Heart (tissue), 3 donors: ENCODE data around the genes TRUB1 and PNLIP.

DNA sequence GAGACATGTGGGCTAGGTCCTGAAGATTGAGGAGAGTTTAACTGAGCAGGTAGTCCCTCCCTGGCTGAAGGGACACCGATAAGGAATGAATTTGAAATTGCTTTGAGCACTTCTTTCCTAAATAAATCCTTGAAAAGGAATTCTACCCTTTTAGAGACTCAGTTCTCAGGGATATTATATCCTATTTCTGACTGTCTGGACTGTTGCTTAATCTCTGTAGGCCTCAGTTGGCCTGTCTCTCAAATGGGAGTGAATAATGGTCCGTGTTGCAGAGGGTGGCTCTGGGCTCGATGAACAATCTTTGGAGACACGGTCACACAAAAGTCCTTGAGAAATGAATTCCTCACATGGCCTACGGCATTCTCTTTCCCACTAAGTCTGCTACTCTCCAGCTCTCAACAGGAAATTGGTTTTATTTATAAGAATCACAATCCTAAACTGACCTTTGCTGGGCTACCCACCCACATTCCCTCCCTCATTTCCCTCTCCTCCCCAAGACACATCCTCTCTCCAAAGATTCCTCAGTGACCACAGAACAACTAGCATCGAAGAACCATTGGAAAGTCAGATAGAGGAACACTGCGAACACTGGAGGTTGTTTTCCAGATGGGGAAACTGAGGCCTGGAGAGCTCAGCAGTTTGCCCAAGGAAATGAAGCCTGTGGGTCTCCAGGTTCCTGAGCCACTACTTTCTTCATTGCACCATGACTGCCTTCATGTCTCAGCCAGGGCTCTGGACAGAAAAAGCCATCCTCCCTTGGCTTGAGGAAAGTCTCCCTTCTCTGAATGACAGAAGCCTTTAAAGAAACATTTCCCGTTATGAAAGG lies 4.7 kb downstream of the AFAP1L2 start:
- RAMPAGE, long total RNA, 2 experiments, result no peak in any of the 2 experiments

DNA sequence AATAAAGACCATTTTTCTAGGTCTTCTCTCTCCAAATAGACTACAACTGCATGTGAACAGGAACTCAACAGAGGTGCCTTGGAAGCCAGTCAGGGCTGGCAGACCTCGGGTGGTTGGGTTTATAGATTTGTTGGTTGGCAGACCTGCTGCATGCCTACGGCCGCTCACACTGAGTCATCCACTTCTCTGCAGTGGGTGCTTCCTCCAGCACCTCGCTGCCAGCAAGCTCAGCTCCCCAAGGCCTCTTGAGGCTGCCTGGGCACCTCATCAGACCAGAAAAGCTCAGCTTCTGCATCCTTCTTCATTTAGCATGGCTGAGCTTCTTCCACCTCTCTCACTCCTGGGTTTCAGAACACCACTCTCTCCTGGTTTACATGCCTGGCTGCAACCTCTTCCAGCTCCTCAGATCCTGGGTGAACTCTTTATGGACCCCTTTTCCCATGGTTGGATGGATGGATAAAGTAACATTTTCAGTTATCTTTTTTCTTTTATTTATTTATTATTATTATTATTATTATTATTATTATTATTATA lies 9.2 kb upstream of the AFAP1L2 start:
- RAMPAGE, long total RNA, 2 experiments, result no peak in any of the 2 experiments

- RAMPAGE, long total RNA, 2 experiments, result no peak in any of the 2 experiments
Measured at GRCh38 chr10:114515339-114515988, 111.2 kb upstream of the AFAP1L2 start.

GRCh38 chr10:114519184-114519772 lies 115.0 kb upstream of the AFAP1L2 start:
- RAMPAGE, long total RNA, 2 experiments, result no peak in any of the 2 experiments

DNA sequence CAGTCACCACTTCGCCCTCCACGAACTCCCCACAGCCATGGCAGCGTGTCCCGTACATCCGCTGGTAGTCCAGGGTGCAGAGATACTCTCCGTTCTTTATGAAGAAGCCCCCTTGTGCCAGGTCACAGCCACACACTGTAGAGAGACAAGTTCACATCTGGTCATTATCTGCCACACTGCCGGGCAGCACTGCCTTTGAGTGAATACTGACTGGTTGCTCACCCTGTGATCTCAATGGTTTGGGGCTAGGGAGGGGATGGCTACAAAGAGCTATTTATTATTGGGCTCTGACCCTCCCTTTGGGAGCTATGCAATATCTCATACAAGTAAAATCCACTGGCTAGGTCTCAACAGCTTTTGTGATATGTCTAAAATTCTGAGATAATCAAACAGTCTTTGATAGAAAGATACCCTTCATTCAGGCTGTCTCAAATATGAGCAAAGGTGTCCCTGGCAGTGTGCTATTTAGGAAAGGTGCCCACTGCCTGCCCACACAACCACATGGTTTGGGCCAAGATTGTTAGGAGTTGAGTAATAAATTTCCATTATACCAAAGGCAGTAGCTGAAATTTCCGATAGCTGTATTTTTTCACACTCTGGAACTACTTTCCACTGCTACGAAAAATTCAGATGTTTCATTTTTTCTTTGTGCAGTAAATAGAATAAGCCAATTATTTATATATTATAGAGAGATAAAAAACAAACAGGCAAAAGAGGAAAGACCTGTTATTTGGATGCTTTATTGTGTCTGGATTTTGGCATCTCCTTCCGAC lies 82.4 kb downstream of the ABLIM1 start:
- RAMPAGE, long total RNA, 2 experiments, result no peak in any of the 2 experiments

DNA sequence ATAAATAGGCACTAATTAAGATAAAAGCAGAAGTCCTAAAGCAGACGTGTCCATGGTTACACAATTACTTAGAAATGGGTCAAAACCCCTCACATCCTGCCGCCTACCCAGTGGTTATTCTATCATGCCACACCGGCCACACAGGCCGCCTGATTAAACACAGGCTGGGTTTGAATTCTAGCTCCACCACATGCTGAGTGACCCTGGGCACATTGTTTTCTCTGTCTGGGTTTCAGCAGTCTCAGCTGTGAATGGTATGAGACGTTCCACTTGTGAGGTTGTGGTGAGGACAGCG lies 18.8 kb downstream of the ABLIM1 start:
- RAMPAGE, long total RNA, 2 experiments, result no peak in any of the 2 experiments

DNA sequence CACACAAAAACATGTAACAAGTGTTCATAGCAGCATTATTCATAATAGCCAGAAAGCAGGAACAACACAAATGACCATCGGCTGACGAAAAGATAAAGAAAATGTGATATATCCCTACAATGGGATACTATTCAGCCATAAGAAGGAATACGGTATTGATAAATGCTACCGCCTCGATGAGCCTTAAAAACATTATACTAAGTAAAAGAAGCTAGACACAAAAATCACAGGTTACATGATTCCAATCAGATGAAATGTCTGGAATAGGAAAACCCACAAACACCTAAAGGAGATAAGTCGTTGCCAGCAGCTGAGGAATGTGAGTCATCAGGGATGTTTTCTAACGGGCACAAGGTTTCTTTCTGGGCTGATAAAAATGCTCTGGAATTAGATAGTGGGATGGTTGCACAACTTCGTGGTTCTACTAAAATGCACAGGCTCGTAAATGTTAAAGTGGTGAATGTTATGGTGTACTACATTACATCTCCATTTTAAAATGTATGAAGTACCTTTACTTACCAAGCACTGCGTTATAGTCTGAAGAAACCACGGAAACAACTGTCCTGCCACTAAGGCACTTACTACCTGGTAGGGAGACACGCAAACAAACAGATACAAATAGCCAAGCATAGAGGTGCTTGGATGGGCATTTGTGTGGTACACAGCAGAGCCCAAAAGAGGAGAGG lies 9.7 kb downstream of the ABLIM1 start:
- RAMPAGE, long total RNA, 2 experiments, result no peak in any of the 2 experiments

DNA sequence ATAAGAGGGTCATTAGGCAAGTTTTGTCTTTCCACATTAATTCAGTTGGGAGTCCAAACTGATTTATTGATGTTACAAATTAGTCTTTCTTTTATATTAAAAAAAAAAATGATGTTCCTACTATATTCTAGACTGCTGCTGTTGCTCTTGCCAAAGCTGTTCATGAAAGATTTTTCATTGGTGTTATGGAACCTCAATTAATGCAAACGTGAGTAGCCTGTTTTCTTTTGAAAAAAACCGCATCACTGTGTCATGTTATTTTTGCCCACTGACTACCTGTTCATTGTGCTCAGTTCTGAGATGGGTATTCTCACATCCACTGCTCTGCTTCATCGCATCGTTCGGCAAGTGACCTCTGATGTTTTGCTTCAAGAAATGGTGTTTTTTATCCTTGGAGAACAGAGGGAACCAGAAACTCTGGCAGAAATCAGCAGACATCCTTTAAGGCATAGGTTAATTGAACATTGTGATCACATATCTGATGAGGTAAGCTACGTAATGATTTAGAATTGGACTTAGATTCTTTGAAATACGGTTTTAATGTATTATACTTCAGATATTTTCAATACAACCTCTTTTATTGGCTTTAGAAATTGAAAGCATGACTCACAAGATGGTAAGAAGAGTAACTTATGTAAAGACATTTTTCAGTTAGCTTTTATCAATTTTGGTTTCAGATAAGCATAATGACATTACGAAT lies 24.5 kb downstream of the FHIP2A start:
- RAMPAGE, long total RNA, 2 experiments, result no peak in any of the 2 experiments

GRCh38 chr10:114937852-114939118 lies at the start of gene TRUB1:
TSS of gene TRUB1 (plus strand) at chr10:114938195.
- RAMPAGE, long total RNA, 2 experiments, result start-site peak on the plus strand in 2 of 2 experiments, at chr10:114938189-114938250 at its widest, 233 to 506 reads per replicate

GRCh38 chr10:115001393-115002422 lies 63.7 kb downstream of the TRUB1 start:
- RAMPAGE, long total RNA, 2 experiments, result no peak in any of the 2 experiments

GRCh38 chr10:115093496-115093840 lies 303 bp downstream of the ATRNL1 start:
- RAMPAGE, long total RNA, 2 experiments, result no peak in any of the 2 experiments

DNA sequence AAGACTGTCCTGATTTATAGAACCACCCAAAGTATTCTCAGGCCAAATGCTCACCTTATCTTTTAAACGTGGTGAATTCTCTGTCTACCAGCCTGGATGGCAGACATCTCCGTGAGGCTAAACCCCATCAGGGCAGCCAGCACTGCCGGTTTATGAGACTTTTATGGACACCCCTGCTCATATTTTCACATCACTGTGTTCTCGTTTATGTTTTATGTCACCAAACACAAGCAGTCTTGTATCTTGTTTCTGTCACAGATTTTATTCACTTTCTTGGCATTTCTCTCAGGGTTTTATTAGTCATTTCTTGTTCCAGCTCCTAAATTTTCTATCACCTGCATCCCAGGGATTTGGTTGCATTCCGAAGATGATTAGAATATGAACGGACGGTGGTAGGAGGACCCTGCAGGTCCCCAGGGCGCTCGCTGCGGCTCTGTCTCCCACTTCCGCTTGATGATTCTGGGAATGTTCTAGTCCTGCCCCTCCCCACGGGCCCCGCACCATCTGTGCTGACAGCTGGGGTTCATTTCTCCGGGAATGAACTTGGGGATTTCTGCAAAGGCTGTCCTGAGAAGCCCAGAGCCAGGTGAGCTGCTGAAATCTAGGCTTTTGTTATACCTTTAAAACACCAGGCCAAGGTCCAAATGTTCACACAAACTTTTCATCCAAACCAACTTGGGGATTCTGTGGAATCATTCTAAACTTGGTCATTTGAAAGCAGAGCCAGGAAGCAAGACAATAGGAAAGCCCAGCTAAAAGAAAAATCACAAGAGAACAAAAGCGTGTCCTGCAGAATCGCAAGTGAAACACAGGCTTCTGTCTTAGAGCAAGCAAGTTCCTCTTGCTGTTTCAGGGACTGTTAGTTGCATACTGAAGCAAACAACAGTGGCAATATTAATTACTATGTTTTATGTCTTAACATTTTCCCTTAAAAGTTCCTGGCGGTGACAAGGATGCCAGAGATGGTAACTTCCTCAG lies 217.5 kb downstream of the GFRA1 start:
- RAMPAGE, long total RNA, 2 experiments, result no peak in any of the 2 experiments

- RAMPAGE, long total RNA, 2 experiments, result no peak in any of the 2 experiments
Measured at GRCh38 chr10:116545696-116546087, at the start of gene PNLIP. TSS of gene PNLIP (plus strand) at chr10:116545931.

DNA sequence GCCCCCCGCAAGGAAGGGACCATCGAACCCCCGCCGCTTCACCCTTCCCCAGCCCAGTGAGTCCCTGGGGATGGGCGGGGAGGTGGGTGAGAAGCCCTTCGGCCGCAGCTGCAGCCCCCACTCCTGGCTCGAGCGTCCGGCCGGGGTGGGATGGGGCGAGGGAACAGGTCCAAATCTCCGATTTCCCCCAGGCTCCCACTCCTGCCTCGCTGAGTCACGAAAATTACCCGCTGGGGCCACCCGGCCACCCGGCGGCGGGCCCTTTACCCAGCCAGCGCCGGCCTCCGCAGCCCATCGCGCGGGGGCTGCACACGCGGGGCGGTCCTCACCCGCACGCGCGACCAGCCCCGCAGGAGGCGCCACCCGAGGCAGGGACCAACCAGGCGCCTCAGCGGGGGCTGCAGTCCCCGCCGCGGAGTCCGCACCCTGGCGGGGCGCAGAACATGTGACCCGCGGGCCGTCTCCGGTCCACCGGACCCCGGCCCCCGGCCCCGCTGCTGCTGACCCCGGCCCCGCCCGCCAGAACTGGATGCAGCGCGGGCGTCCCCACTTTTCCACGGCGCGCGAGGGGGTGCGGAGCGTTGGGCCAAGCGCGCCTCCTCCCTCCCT lies 483 bp downstream of the HSPA12A start:
- RAMPAGE, long total RNA, 2 experiments, result no peak in any of the 2 experiments

- RAMPAGE, long total RNA, 2 experiments, result no peak in any of the 2 experiments
Measured at GRCh38 chr10:116848881-116849342, 387 bp upstream of the ENO4 start.

- RAMPAGE, long total RNA, 2 experiments, result no peak in any of the 2 experiments
Measured at GRCh38 chr10:116947498-116948201, 57.3 kb downstream of the SHTN1 start.

DNA sequence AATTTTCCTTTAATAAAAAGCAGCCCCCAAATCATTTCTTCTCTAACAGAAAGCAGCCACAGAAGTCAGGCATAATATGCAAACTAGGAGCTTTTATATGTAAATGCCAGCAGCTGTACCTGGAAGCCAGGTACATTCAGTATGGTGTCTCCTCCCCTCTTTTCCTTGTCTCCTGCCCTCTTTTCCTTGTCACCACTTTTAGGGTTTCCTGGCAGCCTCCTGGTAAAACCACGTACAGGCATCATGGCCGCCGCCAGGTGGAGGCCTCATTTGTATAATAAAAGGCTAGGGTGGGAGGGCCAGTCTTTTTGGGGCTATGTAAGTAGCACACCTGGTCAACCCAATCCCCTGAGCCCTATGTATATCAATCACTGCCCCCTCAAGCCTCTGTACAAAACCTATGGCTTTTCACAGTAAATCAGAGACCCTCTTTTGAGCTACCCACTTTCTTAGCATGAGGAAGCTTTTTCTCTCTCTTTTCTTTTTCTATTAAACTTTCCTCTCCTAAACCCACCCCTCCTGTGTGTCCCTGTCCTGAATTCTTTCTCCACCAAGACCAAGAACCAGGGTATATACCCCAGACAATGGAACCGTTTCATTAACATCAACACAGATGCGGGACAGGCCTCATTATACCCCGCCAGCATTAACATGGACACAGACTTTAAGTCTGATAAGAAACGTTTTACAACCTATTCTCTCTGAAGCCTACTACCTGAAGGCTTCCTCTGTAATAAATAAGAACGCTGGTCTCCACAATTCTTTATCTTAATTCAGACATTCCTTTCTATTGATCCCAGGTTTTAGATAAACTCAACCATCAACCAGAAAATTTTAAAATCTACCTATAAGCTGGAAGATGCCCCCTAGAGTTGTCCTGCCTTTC lies 28.4 kb downstream of the PDZD8 start:
- RAMPAGE, long total RNA, 2 experiments, result no peak in any of the 2 experiments

- RAMPAGE, long total RNA, 2 experiments, result no peak in any of the 2 experiments
Measured at GRCh38 chr10:117371119-117371499, 4.1 kb downstream of the PDZD8 start.

- RAMPAGE, long total RNA, 2 experiments, result no peak in any of the 2 experiments
Measured at GRCh38 chr10:117375861-117376224, 603 bp upstream of the PDZD8 start.

DNA sequence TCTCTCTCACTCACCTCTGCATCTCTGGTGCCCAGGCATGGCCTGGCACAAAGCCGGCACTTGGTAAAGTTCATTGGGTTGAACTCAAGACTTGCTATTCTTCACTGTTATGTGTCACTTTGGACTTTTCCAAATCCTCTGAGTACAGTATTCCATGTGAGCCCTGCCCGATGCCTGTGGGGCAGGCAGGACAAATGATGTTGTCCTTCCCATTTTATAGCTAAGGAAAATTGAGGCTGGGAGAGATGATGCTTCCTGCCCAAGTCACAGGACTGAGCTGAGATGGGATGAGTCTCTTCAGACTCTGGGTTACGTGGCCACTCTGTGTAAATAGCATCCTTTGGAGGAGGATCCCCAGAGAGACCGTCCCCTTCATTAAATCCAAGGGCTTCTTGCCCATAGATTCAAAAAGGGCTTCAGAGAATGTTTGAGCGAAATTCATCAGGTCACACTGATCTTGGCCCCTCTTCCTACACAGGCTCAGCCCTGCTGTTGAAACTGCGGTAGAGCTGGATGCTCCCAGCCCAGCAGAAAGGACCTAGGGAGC lies 81.2 kb upstream of the EMX2 start:
- RAMPAGE, long total RNA, 2 experiments, result no peak in any of the 2 experiments